Occipital lobe (tissue), 2 donors: Measurements from ENCODE around the gene SLIT3.

DNA sequence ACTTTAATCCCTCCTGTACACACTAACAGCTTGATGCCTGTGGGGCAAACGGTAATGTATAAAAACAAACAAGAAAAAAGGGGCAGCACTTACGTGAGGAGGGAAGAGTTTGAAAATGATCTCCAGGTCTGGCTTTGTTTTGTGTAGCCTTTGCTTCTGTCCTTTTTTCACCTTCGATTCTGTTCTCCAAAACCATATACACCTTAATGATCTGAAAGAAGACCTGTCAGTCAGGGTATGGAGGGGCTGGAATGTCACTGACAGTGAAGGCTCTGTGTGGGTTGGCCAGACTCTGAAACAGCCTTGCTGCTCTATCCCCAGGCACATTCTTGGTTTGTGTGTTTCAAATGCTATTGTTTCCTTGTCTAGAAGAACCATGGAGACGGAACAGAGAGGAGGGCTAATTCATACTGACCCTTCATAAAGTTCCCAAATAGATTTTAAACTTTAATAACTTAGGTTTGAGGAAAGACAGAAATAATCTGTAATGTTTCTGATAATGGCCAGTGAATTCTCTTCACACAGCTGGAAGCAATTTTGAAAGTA is 338.1 kb upstream of the WWC1 start:
- RAMPAGE, long total RNA: no peak

DNA sequence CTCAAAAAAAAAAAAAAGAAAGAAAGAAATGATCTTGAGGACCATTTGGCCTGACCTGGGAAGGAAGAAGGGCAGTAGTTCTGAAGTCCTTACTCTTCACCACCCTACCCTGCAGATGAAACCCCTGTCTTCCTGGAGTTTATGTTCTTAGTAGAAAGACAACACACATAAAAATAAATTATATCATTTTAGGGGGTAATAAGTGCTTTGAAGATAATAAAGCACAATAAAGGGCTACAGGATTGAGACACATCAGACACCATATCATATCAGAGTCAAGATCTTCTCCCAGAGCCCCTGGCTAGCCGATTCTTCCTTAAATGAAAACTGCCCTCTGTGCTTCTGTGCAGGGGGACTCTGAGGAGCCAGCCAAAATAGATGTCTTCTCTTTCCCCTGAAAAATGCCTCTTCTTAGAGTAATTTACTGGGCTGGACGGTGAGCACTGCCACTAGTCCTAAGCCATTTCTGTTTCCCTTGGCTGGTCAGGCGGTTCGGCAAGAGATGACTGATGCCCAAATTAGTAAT is 203.8 kb upstream of the WWC1 start:
- RAMPAGE, long total RNA: no peak

DNA sequence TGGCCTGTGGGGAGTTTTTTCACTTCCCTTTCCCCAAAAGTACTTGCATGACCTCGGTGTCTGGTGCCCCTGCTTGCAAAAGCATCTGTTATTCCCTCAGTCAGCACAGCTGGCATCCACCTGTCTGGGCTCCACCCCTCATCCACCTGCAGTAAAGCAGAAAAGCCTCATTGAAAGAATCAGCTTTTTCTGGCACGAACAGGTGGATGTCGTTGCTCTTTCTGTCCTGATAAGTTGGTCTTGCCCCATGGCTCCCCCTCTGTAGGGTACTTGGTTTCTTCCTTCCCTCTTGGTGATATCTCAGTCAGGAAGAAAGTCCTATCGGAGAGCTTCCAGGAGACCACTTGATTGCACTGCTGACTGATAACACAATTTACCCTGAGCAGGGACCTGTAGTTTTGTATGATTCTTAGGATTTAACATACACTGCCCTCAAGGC is 37.4 kb downstream of the WWC1 start:
- RAMPAGE, long total RNA: no peak

- RAMPAGE, long total RNA: no peak
These were observed 11.5 kb upstream of the PANK3 start for GRCh38 chr5:168590750-168591007.

DNA sequence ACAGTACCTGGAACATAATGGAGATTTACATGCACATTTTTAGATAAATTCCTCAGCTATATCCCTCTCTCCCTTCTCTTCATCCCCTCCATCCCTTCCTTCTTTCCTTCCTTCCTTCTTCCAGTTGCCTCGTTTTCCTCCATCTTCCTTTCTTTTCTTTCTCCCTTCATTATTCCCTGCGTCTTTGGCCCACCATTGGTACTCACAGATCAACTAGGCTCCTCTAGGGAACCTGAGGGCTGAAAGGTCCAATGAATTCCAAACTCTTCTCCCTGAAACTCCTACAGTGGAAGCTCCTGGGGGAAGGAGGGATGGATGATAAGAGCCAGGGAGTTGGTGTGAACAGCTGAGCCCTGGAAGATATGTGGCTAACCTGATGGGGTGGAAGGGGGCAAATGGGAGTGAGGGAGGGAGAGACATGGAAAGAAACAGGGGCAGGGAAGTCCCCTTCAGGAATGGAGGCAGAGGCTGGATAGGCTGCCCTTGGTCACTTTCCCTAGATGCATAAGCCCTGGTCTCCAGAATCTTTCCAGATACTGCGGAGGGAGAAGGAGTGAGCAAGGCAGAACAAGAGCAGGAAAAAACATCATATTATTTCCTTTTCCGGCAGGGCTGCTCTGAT is 85.4 kb upstream of the PANK3 start:
- RAMPAGE, long total RNA: no peak

- RAMPAGE, long total RNA: no peak
These were observed 155.5 kb upstream of the PANK3 start for GRCh38 chr5:168734663-168735040.

GRCh38 chr5:169027381-169027780 is 273.6 kb downstream of the SLIT3 start:
- RAMPAGE, long total RNA: no peak

GRCh38 chr5:169094566-169095153 is 206.3 kb downstream of the SLIT3 start:
- RAMPAGE, long total RNA: no peak

DNA sequence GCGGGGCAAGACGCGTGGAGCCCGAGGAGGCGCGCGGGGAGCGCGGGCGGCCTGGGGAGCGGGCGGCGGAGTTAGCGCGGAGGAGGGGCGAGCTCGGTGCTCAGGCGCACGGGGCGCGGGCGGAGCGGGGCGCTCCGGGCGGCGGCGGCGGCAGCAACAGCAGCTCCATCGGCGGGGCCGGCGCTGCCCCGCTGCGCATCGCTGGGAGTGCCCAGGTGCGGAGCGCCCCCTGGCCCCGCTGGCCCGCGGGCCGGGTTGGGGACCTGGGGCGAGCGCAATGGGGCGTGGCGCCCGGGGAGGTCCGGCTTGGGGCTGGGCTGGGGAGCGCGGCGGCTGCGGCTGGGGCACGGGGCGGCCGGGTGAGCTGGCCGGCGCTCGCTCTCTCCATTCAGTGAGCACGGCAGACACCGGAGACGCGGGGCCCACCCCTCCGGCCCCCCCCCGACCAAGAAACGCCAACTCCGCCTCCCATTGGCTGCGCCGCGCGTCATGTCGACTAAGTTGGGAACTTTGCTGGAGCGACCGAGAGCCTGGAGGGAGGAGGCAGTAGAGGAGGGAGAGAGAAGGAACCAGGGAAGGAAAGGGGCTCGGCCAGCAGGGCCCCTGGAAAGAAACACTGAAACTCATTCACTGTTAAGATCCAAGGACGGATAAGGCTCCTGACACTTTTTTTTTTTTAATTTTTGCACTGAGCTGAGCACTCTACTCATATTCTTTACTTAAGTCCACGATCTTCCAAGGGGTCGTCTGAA is at the start of gene SLIT3:
Gene SLIT3 (minus strand): TSS at position 393 of the 752 bp plus-strand sequence.
- RAMPAGE, long total RNA: no peak

GRCh38 chr5:170089531-170089736 is 16.3 kb upstream of the FOXI1 start:
- RAMPAGE, long total RNA: no peak

DNA sequence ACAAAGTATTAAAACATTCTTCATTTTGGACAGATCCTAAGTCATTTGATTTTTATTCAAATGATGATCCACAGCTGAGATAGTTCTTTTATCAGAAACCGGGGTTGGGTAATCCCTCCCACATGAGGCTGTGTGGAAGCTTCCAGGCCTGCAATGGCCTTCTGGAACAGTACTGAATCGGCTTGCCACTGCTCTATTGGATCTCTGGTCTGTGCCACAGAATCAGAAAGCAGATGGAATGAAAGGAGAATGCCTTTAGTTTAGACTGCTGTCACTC is 6.1 kb upstream of the C5orf58 start:
- RAMPAGE, long total RNA: no peak

DNA sequence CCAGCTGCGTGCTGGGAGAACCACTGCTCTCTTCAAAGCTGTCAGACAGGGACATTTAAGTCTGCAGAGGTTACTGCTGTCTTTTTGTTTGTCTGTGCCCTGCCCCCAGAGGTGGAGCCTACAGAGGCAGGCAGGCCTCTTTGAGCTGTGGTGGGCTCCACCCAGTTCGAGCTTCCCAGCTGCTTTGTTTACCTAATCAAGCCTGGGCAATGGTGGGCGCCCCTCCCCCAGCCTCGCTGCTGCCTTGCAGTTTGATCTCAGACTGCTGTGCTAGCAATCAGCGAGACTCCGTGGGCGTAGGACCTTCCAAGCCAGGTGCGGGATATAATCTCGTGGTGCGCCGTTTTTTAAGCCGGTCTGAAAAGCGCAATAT is 12.3 kb downstream of the C5orf58 start:
- RAMPAGE, long total RNA: no peak

- RAMPAGE, long total RNA: no peak
These were observed 14.1 kb downstream of the LCP2 start for GRCh38 chr5:170283494-170283934.

DNA sequence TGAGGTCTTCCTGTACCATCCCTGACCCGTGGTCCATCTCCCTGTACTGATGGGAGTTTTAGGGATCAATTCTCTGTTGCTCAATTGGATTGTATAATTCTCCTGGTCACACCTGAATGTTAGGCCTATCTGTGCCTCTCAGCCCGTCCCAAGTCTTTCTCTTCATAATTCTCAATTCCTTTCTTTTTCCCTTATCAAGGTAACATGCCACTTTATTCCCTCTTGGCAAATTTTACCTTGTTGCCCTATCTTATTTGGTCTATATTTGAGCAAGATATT is 1.7 kb downstream of the LCP2 start:
- RAMPAGE, long total RNA: no peak

- RAMPAGE, long total RNA: no peak
These were observed 12.7 kb upstream of the LCP2 start for GRCh38 chr5:170310282-170310748.

DNA sequence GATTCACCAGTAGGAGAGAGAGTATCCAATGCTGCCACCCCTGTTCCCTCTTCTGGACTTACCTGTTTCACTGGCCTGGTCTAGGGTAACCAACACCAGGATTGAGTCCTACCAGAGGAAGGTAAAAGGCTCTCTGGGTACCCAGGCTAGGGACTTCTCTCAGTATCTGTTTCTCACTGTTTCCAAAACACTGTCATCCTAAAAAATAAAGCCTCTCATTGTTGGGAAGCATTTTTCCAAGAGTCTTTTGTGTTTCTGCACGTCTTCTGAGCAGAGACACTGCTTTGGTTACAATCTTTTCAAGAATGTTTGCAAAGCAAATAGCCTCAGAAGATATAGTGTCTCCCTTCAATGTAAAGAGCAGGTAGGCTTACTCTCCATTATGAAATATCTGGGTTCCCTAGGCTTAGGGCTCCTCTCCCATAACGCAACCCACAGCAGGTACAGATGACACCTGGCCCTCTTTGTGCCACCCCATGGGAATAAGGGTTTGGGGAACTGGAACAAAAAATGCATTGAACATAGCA is 30.0 kb upstream of the GABRP start:
- RAMPAGE, long total RNA: no peak

DNA sequence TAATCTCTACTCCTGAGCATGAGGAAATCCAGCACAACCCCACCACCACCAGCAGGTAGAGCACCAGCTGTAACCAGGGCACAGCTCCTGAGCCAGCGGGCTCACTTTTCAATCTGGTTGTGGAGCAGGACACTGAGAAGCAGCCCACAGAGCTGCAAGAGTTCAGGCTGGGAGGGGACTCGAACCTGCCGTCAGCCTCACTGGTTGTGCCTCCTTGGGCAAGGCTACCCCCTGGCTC is 10.0 kb upstream of the GABRP start:
- RAMPAGE, long total RNA: no peak

DNA sequence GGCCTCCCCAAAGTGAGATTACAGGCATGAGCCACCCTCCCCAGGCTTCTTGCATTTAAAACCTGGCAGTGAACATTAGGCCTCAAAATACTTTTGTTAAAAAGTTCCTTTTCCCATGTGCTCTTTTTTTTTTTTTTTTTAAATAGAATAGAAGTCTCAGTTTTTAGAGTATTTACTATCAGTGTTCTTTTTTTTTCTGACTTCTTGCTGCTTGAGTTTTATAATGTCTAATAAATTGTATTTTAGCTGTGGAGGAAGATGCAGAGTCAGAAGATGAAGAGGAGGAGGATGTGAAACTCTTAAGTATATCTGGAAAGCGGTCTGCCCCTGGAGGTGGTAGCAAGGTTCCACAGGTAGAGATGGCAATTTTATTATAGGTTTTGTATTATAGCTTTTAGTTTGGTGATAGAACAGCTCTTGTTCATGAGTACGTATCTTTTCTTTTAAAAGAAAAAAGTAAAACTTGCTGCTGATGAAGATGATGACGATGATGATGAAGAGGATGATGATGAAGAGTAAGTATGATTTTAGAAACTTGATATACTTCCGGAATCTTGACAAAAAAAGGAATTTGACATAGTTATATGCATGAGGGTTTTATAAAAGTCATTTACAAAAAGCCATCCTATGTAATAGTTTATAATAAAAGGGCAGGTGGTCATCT is 4.9 kb downstream of the NPM1 start:
- RAMPAGE, long total RNA: no peak

DNA sequence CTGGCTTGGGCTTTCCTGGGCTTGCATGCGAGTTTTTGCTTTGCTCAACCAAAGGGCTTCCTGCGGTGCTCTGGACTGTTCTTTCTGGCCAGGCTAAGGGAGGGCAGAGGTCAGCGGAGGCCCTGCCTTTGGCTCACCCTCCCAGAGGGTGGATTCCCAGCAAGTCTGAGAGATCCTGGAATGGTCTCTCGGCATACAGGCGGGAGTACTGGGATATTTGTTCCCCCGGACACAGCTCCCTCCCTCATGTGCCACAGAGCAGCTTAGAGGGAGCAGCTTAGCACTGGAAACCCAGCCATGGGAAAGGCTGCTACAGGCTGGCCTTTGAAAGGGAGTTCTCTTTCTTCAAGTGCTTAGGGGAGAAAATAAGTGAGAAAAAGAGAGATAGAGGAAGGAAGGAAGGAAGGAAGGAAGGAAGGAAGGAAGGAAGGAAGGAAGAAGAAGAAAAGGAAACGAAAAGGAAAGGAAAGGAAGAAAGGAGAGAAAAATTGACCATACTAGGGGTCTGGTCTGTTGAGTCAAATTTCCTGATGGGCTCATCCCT is 158.8 kb downstream of the FGF18 start:
- RAMPAGE, long total RNA: no peak

DNA sequence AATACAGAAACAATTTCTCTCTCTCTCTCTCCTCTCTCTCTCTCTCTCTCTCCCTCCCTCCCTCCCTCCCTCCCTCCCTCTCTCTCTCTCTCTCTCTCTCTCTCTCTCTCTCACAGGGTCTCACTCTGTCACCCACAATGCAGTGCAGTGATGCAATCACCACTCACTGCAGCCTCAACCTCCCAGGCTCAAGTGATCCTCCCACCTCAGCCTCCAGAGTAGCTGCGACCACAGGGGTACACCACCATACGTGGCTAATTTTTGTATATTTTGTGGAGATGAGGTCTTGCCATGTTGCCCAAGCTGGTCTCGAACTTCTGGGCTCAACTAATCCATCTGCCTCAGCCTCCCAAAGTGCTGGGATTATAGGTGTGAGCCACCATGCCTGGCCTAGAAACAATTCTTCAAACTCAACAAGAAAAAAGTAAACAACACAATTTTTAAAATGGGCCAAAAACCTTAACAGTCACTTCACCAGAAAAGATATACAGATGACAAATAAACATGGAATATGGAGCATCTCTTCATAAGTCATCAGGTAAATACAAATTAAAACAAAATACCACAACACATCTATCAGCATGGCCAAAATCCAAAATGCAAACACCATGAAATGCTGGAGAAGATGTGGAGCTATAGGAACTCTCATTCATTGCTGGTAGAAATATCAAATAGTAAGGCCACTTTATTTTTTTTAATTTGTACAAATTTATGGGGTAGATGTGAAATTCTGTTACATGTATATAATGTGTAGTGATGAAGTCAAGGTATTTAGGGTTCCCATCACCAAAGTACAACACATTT is 74.5 kb downstream of the FBXW11 start:
- RAMPAGE, long total RNA: no peak